ENCODE results near the genes SEC24A and CAMLG.

- PRO-cap: no peak
- RAMPAGE, long total RNA: no peak
Measured at GRCh38 chr5:134187483-134187927, 10.8 kb upstream of the SKP1 start.

GRCh38 chr5:134189841-134190473, 13.2 kb upstream of the SKP1 start:
- PRO-cap: no peak
- RAMPAGE, long total RNA: no peak

GRCh38 chr5:134190999-134191696, 14.4 kb upstream of the SKP1 start:
- PRO-cap: no peak
- RAMPAGE, long total RNA: no peak

DNA sequence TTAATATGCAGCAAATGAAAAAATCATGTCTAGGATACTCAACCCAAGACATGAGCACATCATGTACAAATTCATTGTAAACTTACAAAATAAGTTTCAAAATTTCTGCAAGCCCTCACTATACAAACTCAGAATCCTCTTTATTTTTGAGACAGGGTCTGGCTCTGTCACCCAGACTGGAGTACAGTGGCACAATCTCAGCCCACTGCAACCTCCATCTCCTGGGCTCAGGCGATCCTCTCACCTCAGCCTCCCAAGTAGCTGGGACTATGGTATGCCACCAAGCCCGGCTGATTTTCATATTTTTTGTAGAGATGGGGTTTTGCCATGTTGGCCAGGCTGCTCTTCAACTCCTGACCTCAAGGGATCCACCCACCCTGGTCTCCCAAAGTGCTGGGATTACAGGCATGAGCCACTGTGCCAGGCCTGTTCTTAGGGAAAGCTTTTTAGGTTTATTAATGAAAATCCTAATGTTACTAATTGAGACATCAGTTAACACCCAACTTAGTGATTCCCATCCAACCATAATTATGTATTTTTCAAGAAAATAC, 18.4 kb upstream of the SKP1 start:
- PRO-cap: no peak
- RAMPAGE, long total RNA: no peak

GRCh38 chr5:134202832-134203922, 22.7 kb downstream of the PPP2CA start:
- PRO-cap: no peak
- RAMPAGE, long total RNA: no peak

DNA sequence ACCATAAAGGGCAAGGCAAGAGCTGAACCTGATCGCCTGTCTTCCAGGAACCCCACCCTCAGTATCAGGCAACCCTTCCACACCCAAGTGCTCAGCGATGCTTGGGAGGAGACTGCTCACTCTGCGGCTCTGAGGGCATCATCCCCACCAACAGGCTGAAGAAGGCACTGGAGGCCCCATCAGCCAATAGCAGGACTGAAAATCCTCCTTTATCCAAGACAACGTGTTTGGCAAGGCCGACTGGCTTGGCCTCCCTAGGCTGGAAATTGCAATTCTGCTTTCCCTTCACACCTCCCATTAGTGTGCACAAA, 1.4 kb upstream of the PPP2CA start:
- PRO-cap: unidirectional peak, minus-strand start at position 131 of the sequence
- RAMPAGE, long total RNA: no peak

- PRO-cap: unidirectional peak, minus-strand start at chr5:134346150
- RAMPAGE, long total RNA: no peak
Measured at GRCh38 chr5:134345463-134346579, 21.1 kb downstream of the CDKL3 start.

DNA sequence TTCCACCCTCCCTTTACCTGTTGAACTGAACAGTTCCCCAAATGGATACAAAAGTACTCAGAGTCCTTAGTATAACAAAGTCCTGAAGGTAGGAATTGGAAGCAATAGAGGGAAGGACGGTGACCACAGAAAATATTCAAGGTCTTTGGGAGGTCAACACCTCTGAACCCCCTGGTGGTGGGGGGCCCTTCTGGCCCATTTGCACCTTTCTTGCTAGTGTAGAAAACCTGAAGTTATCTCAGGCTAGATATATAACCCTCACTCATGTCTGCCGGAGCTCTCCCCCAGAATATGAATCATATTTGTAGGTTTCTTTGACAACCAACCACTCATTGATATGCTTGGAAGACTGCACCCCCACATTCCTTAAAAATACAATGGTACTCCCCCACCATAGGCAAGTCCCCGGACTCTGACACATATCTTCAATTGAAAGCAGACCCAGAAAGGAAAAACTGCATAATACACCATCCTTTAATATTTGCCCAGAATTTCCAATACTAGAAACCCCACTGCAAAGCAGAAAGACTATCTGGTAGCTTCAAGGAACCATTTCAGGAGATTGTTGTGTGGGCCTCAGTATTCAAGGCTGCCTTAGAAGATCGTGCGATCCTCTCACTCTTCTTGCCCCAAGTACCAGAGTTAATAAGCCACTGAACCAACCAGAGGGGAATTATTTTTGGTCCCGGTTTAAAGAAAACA, 1.0 kb upstream of the UBE2B start:
- PRO-cap: no peak
- RAMPAGE, long total RNA: no peak

- PRO-cap: no peak
- RAMPAGE, long total RNA: no peak
Measured at GRCh38 chr5:134530602-134531221, 5.2 kb downstream of the JADE2 start.

- PRO-cap: no peak
- RAMPAGE, long total RNA: no peak
Measured at GRCh38 chr5:134552254-134552755, 26.8 kb downstream of the JADE2 start.

GRCh38 chr5:134574500-134574789, 49.0 kb downstream of the JADE2 start:
- PRO-cap: no peak
- RAMPAGE, long total RNA: no peak

DNA sequence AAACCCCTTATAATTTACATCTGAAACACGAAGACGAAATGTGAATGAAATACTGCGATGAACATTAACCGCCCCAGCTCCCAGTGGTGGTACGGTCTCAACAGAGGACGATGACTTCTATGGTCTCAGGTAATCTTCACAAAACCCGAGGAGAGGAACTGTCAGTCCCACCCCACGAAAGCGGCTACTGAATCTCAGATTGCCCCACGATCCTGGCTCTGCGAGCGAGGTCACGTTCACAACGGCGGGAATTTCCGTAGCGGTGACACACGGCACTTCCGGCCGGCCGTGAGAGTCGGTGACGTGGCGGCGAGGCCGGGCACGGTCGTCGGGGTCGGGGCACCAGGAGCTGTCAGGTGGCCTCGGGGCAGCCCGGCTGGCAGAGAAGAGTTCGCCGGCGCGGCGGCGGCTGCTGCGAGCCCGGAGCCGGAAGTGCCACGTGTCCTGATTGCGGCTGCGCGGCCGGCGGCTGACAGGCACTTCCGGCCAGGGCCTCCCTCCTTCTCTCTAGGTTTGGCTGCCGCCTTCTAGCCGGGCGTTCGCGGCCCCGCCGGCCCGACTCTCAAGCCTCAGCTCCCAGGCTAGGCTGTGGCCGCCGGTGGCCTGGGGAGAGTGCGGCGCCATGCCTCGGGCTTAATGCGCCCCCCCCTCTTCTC, at the start of gene SEC24A:
Gene SEC24A, plus strand, starts transcription at position 479 of the 656 bp plus-strand sequence.
- PRO-cap: bidirectional peak, plus-strand start at position 291 of the sequence, minus-strand start at position 186 of the sequence; bidirectional peak, plus-strand start at position 510 of the sequence, minus-strand start at position 434 of the sequence
- RAMPAGE, long total RNA: no peak

GRCh38 chr5:134661005-134661755, 12.6 kb downstream of the SEC24A start:
- PRO-cap: no peak
- RAMPAGE, long total RNA: no peak

GRCh38 chr5:134738152-134738927, at the start of gene CAMLG:
TSS of gene CAMLG (plus strand) at chr5:134738548.
- PRO-cap: bidirectional peak, plus-strand start at chr5:134738609, minus-strand start at chr5:134738425
- RAMPAGE, long total RNA: start-site peak on the plus strand at chr5:134738512-134738615, 1,191 and 1,141 reads in 2 replicates

- PRO-cap: bidirectional peak, plus-strand start at chr5:134875068, minus-strand start at chr5:134875079
- RAMPAGE, long total RNA: no peak
Measured at GRCh38 chr5:134874893-134875544, 848 bp downstream of the TXNDC15 start.

GRCh38 chr5:135053797-135054657, 20.0 kb upstream of the PITX1 start:
- PRO-cap: no peak
- RAMPAGE, long total RNA: no peak

DNA sequence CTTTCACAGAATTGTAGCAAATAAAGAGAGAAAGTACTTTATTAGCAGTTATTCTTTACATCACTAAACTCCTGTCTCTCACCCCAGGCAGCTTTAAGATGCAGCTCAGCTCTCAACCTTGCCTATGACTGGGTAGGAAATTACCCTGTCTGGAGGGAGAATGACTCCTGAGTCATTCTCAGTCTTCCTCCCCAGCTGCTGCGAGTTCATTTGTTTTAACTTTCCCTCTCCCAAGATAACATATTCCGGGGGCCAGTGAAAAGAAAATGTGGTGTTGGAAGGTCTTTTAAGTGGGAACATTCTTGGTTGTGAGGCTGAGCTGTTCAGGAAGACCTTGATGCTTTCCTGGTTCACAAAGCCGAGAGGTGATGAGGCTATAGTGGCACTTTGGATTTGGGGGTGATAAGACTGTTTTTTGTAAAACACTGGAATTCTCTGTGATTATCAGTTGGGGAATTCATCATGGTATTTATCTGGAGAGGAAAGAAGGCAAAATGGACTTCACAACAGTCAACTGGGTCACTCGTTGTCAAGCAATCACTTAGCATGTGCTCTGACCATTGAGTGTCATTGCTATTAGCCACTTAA, 159.8 kb upstream of the PITX1 start:
- PRO-cap: no peak
- RAMPAGE, long total RNA: no peak

DNA sequence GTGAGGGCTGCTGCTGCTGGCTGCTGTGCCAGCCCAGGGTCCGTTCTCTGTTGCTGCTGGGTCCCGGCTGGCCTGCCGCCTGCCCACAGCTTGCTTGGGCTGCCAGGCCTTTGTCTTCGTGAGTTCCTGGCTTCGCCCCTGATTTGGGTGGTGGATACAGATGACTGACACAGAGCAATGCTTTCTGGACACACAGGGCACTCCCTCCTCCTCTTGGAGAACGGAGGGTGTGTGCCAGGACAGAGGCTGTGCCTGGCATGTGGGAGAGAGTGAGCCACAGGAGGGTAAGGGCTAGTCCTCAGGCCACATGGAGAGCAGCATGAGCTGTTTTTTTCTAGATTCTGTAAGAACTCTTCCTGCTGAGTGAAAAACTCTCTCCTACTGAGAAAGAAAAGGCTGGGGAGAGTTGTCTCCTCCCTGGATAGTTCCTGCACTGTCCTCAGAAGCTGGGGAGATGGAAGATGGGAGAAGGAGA, 166.0 kb downstream of the MACROH2A1 start:
- PRO-cap: no peak
- RAMPAGE, long total RNA: no peak

DNA sequence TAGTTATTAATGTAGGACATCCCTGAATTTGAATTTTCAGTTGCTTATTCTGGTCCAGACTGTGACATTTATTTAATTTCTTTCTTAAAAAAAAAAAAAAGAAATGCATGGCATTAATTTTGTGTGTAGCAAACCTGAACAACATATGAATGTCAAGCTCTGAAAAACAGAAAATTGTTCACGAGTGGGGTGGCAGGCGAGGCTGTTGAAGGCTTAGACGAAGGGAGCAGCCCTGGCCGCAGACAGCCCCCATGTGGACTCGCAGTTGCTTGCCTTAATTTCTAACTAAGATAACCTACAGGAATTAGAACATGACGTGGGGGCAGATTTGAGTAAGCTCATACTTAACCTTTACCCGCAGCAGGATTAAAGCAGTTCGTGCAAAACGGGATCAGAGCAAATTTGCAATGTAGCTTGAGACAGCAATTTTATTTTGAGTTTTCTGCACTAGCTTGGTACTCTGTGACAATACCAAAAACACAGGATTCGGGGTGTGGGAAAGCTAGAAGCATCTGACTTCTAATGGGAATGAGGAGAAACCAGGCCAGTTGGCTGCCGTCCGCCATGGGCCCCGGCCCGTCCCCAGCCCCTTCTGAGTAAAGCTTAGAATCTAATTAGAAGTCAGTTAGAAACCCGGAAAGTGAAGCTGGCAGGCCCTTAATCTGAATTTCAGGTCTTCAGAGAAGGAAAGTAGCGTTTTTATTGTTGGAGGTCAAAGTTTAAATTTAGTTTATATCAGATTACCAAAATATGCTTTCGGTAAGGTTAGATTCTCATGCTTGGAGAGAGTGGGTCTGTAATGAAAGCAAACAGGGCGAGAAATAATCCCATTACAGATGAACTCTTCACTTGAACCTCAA, 134.1 kb downstream of the MACROH2A1 start:
- PRO-cap: no peak
- RAMPAGE, long total RNA: no peak

DNA sequence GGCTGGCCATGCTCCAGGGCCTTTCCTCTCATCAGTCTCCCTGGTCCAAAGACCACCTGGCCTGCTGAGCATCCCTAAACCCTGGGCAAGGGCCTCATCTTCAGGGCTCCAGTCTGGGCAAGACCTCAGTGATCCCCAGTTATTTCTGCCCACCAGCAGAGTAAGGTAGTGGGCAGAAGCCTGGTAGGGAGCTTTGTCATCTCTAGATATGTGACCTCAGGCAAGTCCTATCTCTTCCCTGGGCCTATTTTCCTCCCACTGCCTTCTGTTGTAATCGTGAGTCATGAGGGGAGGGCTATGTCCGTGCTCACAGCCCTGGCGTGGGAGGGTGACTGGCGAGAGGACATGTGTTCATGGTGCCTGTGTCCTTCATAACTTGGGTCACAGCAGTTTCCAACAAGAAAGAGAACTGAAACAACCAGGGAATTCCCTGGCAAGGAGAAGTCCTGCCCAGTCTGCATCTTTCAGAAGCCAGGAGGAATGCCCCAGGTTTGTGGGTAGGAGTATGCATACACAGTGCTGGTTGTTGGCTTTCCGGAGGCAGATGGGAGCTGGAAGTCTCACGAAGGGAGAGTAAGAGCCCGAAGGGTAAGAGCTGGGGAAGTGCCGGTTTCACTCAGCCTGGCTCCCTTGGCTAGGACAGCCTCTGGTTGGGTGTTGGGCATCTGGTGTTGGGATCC, 4.1 kb upstream of the TIFAB start:
- PRO-cap: no peak
- RAMPAGE, long total RNA: no peak